Jejunum (tissue), 1 donor: ENCODE measurements around a stretch of chr18.

- PRO-cap: no peak
Measured at GRCh38 chr18:267185-267915, 497 bp downstream of the THOC1 start.

DNA sequence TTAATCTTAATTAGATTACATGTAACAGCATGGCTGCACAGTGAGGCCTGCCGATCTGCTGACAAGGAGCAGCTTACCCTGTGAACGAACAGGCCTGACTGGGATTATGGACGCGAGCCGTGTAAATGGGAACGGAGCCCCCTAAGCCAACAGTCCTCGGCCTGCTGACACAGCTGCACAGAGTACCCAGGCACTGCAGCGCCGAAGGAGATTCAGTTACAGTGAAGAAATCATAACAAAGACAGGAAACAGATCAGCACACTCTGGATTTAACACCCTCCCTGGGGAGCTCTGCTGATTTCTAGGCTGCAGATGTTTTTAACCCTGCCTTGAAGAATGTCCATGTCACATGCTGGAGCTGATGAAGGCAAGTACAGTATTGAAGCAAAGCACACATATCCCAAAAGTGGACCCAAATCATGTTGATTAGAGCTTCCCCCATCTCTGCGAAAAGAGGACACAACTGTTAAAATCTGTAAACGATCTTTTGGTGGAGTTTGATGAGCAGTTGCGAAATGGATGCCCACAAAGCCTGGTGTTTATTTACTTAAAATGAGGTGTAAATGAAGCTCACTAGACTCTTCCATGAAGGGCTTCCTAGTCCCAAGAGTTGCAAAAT, 43.3 kb downstream of the COLEC12 start:
- PRO-cap: no peak

- PRO-cap: no peak
Measured at GRCh38 chr18:659517-659803, 2.0 kb downstream of the TYMS start.

DNA sequence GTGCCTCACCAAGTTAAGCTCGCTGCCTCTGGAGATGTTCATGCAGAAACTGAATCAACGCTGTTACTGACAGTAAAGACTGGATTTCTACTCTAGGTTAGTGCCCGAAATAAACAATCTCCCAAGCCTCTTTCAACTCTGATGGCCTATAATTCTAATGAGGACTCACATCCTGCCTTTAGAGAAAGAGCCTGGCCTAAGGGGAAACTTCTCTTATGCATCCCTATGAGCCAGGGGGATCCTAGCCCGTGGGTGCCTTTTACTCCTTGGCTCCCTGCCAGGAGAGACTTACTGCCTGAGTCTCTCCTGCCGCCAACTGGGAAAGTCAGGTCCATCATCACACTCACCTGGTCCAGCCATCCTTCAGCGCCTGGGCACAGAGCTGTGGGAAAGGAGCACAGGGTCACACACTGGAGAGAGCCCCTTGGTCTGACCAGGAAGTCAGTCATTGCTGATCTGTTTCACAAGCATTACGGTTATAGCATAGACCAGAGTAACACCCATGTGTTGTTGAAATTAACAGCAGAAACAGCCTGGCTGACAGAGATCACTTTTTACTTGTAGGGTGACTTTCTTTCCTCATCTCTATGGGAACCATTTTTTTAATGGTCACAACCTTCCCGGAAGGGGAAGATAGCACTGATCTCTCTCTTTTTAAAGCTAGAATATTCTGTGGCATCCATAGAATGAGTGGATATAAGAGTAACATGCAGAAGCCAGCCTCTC, 24.0 kb downstream of the ENOSF1 start:
- PRO-cap: no peak

- PRO-cap: no peak
Measured at GRCh38 chr18:812117-812182, 92 bp downstream of the YES1 start.

- PRO-cap: no peak
Measured at GRCh38 chr18:814366-815231, 2.6 kb upstream of the YES1 start.

- PRO-cap: no peak
Measured at GRCh38 chr18:830030-830979, 18.3 kb upstream of the YES1 start.

DNA sequence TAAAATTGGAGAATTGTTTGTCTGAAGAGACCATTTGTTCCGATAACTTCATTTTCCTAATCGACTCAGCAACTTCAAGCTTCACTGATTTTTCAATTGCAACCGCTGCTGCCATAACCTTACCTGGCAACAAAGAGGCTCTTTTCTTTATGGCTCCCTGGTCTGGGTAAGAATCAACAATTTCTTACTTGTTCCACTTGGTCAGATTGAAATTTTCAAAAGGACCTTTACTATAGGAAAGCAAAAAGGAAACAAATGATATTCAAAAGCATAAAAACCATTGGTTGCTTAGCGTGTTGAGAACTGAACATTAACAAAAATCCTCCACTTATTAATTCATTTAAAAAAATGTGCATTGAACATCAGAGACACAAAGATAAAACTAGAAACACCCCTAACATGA, 24.2 kb downstream of the ADCYAP1 start:
- PRO-cap: no peak

DNA sequence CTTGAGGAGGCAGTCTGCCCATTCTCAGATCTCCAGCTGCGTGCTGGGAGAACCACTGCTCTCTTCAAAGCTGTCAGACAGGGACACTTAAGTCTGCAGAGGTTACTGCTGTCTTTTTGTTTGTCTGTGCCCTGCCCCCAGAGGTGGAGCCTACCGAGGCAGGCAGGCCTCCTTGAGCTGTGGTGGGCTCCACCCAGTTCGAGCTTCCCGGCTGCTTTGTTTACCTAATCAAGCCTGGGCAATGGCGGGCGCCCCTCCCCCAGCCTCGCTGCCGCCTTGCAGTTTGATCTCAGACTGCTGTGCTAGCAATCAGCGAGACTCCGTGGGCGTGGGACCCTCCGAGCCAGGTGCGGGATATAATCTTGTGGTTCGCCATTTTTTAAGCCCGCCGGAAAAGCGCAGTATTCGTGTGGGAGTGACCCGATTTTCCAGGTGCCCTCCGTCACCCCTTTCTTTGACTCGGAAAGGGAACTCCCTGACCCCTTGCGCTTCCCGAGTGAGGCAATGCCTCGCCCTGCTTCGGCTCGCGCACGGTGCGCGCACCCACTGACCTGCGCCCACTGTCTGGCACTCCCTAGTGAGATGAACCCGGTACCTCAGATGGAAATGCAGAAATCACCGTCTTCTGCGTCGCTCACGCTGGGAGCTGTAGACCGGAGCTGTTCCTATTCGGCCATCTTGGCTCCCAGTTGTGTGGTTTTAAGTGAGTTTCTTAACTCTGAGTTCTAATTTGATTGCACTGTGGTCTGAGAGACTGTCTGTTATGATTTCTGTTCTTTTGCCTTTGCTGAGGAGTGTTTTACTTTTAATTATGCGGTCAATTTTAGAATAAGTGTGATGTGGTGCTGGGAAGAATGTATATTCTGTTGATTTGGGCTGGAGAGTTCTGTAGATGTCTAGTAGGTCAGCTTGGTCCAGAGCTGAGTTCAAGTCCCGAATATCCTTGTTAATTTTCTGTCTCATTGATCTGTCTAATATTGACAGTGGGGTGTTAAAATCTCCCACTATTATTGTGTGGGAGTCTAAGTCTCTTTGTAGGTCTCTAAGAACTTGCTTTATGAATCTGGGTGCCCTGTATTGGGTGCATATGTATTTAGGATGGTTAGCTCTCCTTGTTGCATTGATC, 71.9 kb downstream of the ADCYAP1 start:
- PRO-cap: no peak

- PRO-cap: no peak
Measured at GRCh38 chr18:985104-985802, 80.6 kb downstream of the ADCYAP1 start.

DNA sequence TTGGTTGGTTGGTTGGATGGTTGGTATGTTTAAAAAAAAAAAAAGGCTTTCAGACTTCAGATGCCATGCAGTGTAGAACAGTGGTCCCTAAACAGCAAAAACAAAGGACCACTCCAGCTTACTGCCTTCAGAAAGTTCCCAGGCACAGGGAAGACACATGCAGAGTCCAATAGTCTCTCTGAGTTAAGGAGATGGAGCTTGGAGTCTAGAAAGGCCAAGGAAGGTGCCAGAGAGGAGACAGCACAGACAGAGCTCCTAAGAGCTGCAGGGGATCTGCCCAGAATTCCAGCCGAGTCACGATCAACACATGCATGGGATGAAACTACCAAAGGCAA, 15.5 kb downstream of the METTL4 start:
- PRO-cap: no peak

GRCh38 chr18:2945432-2946375, 67.2 kb downstream of the LPIN2 start:
- PRO-cap: no peak

- PRO-cap: no peak
Measured at GRCh38 chr18:2998712-2999429, 14.1 kb downstream of the LPIN2 start.

DNA sequence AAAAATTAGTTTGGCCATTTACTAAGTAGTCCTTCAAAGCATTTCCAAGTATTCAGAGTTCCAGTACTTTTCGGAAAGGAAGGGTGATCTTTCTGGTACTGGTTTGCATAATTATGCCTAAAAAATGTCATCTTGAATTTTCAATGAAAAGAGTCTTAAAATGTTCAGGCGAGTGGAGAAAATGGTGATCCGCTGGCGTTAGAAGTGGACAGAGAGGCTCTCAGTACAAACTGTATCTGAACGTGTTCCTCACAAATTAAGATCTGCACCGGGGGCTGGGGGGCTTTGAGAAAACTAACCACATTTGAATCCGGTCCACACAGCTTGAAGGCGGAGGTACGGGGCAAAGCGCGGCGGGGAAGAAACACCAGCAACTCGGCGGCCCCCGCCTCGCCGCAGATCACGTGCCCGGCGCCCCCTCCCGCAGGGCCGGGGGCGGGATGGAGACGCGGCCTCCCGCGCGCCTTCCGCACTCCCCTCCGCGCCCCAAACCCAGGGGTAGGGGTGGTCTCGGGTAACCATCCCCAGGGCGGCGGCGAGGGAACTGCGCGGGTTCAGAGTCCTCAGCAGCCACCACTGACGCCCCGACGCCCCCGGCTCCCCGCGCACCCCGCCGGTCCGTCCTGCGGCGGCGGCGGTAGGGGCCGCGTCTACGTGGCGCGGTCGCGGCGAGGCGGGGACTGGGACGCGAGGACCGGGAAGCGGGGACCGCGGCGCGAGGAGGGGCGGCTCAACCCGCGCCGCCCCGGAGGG, 549 bp downstream of the LPIN2 start:
- PRO-cap: unidirectional peak, plus-strand start at position 346 of the sequence; bidirectional peak, plus-strand start at position 426 of the sequence, minus-strand start at position 395 of the sequence

DNA sequence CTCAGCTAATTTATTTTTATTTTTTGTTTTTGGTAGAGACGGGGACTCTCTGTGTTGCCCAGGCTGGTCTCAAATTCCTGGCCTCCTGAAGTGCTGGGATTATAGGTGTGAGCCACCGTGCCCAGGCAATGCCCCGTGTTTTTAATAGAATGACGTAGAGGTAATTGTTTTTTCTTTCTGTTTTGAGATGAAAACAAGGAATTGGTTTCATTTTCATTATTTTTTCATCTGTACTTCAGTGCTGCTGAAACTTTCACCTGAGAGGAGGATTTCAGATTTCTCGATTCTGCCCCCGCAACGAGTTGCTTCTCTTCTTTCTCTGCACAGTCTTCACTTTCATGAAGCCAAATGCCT, 48.2 kb upstream of the LPIN2 start:
- PRO-cap: no peak

DNA sequence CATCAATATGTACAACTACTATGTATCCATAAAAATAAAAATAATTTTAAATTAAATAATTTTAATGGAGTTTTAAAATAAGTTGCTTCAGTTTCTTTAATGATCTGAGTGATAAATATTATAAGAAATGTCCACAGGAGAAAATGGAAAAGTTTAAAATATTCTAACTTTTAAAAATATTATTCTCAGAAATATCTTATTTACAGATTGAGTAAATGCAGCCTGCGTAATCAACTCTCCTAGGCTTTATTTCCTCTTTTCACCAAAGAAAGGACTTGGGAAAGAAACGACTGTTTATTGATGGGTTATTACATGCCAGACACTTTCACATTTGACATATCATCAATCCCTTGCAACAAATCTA, 49.4 kb downstream of the MYOM1 start:
- PRO-cap: no peak

DNA sequence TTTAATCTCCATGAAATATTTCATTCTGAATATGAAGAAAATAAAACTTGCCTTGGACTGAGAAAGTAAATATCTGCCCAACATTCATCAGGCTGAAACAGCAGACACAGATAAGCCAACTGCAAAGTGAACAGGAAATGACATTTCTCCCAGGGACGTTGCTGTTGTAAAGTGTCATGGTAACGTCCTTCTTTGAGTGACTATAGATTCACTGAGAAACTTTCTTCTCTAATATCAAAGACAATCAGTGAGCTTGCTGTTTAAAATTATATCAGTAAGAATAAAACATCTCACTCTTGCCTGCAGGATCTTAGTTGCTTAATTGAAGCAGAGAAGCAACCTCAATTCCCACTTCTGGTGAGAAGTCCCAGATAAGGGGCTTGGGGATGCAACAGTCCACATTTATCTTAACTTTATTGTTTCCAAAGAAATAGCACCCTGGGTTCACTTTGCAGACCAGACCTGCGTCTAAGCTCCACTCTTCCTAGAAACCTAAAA, 6.2 kb downstream of the MYOM1 start:
- PRO-cap: no peak

DNA sequence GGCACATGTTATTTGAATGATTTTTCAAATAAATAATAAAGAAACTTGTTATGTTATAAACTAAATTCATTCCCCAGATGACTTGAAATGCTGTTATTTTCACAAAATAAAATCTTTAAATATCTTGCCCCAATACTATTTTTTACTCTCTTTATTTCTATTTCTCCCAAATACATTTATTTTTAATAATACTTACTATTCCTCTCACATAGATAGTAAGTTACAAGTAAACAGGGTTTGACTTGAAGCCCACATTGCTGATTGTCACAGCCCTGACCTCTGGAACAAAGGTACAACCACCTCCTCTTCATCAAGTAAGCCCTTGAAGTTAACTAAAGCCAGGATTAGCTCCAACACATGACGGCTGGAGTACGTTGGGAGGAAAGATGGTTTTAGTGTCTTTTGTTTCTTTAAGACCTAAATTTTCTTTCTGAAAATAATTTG, 1.0 kb downstream of the MYOM1 start:
- PRO-cap: no peak

DNA sequence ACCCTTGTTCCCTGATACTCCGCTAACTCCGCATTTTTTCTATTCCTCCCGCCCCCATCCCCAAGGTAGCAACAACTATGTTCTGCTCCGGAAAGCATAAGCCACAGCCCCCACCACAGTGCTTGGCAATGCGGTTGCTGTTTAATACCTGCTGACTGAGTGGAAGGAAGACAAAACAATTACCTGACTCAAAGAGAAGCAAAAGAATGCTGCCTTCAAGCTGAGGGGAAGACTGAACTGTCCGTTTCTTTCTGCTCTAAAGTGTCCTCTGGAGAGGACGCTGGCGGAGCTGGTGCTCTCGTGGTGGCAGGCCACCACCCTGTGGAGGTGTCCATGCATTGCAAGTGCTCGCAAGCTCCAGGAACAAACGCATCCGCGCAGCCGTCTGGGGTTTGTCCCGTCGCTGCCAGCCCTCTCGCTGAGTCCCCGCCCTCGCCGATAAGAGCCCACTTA, 1.7 kb upstream of the MYL12A start:
- PRO-cap: bidirectional peak, plus-strand start at position 388 of the sequence, minus-strand start at position 231 of the sequence

- PRO-cap: no peak
Measured at GRCh38 chr18:3256511-3257111, 5.3 kb upstream of the MYL12B start.